ENCODE data around the genes OR4F17, MIER2 and KISS1R.

DNA sequence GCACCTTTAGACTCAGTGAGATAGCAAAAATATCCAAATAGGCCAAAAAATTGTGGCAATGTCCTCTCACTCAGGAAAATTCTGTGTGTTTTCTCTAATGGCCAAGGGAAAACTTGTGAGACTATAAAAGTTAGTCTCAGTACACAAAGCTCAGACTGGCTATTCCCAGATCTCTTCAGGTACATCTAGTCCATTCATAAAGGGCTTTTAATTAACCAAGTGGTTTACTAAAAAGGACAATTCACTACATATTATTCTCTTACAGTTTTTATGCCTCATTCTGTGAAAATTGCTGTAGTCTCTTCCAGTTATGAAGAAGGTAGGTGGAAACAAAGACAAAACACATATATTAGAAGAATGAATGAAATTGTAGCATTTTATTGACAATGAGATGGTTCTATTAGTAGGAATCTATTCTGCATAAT, at the start of gene OR4F17:
TSS of gene OR4F17 (plus strand) at position 266 of the 425 bp plus-strand sequence.
- PRO-cap = no peak
- RAMPAGE, long total RNA, 4 experiments = no peak in any of the 4 experiments

- PRO-cap = no peak
- RAMPAGE, long total RNA, 4 experiments = no peak in any of the 4 experiments
Measured at GRCh38 chr19:327789-328383, 16.7 kb downstream of the MIER2 start.

DNA sequence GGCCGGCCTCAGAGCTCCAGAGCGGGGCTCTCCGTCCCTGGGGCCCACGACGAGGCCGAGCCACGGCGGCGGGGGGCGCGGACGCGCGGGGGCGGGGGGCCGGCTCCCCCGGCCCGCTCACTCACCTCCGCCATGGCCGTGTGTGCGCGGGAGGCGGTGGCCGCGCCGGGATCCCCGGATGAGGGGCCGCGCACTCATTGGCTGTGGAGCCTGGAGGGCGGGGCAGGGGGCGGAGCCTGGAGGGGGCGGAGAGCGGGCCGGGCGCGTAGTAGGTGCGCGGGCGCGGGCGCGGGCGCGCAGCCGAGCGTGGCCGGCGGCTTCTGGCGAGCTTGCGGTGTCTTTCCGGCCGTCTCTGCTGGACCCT, at the start of gene MIER2:
TSS of gene MIER2 (minus strand) at position 148 of the 364 bp plus-strand sequence.
- PRO-cap = bidirectional peak, plus-strand start at position 239 of the sequence, minus-strand start at position 123 of the sequence
- RAMPAGE, long total RNA, 4 experiments = start-site peak on the minus strand in 3 of 4 experiments, centred at positions 156 to 160 of the sequence, 13 to 34 reads per replicate

GRCh38 chr19:610570-611736, 21.3 kb downstream of the HCN2 start:
- PRO-cap = no peak
- RAMPAGE, long total RNA, 4 experiments = no peak in any of the 4 experiments

DNA sequence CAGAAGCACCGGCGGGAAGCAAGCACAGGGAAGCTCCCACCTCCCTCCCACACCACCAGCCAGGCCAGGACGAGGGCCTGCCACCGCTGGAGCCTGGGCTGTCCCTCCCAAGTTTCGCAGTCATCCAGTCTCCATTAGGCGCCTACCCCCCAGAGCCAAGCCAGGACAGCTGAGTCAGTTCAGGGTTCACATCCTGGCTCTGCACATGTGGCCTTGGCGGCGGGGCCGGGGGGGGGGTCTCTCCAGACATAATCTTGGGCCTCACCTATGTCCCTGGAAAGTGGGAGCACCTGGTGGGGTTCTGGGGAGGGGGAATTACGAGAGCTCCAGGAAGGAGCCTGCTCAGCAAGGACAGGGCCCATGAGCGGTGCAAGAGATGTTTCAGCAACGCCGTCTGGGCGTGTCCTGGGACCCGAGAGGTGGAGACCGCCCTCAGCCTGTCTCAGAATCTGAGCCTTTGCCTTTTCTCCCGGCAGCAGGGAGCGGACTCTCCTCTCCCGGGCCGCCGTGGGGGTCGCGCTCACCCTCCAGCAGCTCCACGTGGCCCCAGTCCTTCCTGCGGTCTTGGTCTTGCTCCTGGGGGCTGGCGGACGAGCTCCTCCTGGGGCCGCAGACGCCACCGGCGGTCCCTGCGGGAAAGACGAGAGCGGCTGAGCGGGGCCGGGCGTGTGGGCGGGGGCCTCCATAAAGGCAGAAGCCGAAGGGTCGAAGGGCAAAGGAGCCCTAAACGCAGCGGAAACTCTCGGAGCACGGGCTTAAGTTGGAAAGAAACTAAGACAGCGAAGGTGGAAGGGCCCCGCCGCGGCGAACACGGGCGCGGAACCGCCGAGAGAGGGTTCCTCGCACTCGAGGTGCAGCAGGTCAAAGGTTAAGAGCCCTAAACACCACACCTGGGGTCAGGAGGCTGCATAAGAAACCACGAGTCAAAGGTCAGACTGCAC, 757 bp downstream of the POLRMT start:
- PRO-cap = no peak
- RAMPAGE, long total RNA, 4 experiments = no peak in any of the 4 experiments

DNA sequence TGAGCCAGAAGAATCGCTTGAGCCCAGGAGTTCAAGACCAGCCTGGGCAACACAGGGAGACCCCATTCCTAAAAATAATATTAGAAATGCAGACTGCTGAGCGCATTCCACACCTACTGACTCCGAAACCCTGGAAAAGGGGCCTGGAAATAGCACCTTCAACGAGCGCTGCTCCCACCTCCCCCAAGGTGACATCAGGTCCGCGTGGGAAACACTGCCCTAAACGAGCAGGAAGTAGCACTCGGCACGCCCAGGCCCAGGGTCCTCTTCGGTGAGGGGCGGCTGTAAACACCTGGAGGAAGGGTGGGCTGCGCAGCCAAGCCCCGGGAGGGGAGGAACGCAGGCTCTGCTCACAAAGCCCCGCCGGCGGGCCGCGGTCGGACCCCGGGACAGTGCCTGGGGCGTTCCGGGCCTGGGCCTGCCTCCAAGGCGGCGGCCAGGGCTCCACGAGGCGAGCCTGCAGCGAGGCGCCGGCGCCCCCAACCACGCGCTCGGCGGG, 881 bp downstream of the RNF126 start:
- PRO-cap = no peak
- RAMPAGE, long total RNA, 4 experiments = no peak in any of the 4 experiments

- PRO-cap = no peak
- RAMPAGE, long total RNA, 4 experiments = no peak in any of the 4 experiments
Measured at GRCh38 chr19:677559-678008, 1.4 kb downstream of the FSTL3 start.

- PRO-cap = no peak
- RAMPAGE, long total RNA, 4 experiments = no peak in any of the 4 experiments
Measured at GRCh38 chr19:792400-792780, 4.9 kb upstream of the PTBP1 start.

DNA sequence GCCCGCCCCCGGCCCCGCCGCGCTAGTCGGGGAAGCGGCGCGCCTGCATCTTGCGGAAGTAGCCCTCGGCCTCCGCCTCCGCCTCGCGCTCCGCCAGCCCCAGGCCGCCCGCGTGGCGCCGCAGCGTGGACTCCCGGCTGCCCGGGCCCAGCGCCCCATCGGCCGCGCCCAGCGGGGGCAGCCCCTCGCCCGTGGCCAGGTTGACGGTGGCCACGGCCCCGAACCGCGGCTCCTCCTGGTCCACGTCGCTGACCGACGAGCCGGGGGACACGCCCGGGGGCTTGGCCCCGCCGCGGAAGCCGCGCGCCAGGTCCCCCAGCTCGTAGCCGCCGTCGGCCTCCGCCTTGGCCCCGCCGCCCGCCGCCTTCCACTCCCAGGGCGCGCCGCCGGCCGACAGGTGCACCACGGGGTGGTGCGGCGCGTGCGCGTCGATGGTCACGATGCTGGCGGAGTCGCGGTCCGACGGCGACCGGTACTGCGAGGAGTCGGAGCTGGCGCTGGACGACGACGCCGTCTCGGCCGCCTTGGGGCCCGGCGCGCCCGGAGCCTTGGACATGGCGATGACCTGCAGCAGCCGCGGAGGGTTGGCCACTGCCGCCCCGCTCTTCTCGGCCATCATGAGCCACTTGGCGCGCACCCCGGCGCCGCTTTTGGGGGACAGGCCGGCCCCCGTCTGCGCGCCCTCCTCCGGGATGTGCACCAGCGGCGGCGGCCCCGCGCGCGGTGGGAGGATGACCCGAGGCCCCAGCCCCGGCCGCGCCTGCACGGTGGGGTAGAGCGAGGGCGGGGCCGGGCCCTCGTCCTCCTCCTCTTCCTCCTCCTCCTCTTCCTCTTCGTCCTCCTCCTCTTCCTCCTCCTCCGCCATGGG, 9.0 kb downstream of the PLPPR3 start:
- PRO-cap = no peak
- RAMPAGE, long total RNA, 4 experiments = no peak in any of the 4 experiments

DNA sequence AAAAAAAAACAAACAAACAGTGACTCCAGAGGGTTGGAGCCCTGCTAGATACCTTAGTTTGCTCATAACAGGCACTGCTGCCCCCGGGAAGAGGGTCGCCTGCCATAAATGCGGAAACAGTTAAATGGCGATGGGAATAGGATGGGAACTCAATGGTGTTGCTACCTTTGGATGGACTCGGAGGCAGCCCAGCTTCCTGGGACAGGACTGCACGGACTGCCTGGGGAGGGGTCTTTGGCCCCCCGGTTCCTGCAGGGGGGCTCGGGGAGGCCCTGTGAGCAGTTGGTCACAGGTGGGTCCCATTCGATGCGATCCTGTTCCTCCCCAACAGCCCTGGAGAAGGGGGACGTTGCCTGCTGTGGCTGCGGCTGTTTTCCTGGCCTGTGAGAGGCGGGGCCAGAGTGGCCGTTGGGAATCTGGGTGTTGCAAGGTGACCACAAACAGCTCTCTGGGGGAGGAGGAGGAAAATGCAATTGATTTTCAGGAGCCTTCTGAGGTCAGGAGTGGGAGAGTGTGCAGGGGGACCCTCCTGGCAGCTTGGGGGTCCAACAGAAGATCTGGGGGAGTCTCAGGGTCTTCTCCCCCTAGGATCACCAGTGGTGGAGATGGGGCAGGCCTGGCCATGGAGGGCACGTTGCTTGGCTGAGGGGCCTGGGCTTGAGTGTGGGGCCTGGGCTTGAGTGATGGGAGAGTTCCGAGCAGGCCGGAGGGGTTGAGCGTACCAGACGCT, 1.9 kb upstream of the PLPPR3 start:
- PRO-cap = no peak
- RAMPAGE, long total RNA, 4 experiments = no peak in any of the 4 experiments

DNA sequence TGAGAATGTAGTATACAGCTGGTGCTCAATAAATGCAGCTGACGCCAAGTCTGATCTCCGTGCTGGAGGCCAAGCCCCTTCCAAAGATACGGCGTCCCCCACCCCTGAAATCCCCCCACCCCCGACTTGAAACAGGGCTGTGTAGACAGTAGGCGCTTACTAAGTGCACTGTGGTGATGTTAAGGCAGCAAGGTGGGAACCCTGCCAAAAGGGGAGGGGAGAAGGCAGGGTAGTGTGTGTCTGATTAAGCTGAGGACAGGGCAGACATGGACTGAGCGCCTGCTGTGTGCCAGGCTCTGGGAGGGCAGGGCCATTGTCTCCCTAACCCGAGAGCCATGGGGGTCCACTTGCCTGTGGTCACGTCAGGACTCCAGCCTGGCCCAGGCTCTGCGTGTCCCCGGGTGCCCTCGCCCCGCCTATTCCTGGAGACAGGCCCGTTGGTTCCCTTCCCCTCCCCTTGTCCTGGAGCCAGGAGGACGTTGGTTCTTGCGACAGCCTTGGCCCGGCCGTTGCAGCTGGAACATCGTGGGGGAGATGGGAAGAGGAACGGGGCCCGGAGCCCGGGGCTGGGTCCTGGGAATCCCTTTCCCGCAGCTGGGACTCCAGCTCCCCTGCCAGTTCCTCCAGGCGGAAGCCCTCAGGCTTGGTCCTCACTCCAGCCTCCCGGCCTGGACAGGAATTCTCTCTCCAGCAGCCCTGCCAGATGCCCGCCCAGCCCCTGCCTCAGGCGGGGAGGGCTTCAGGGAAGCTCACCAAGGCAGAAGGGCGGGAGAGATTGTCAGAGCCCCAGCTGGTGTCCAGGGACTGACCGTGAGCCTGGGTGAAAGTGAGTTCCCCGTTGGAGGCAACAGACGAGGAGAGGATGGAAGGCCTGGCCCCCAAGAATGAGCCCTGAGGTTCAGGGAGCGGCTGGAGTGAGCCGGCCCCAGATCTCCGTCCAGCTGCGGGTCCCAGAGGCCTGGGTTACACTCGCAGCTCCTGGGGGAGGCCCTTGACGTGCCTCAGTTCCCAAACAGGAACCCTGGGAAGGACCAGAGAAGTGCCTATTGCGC, 1.6 kb upstream of the ELANE start:
- PRO-cap = no peak
- RAMPAGE, long total RNA, 4 experiments = start-site peak on the plus strand in 1 of 4 experiments, centred at position 527 of the sequence, 5 reads per replicate

- PRO-cap = no peak
- RAMPAGE, long total RNA, 4 experiments = start-site peak on the plus strand in 1 of 4 experiments, at chr19:863112-863117 at its widest, 22 reads per replicate
Measured at GRCh38 chr19:862849-863462, 3.5 kb downstream of the CFD start.

GRCh38 chr19:896160-896847, 3.3 kb upstream of the MED16 start:
- PRO-cap = no peak
- RAMPAGE, long total RNA, 4 experiments = no peak in any of the 4 experiments

DNA sequence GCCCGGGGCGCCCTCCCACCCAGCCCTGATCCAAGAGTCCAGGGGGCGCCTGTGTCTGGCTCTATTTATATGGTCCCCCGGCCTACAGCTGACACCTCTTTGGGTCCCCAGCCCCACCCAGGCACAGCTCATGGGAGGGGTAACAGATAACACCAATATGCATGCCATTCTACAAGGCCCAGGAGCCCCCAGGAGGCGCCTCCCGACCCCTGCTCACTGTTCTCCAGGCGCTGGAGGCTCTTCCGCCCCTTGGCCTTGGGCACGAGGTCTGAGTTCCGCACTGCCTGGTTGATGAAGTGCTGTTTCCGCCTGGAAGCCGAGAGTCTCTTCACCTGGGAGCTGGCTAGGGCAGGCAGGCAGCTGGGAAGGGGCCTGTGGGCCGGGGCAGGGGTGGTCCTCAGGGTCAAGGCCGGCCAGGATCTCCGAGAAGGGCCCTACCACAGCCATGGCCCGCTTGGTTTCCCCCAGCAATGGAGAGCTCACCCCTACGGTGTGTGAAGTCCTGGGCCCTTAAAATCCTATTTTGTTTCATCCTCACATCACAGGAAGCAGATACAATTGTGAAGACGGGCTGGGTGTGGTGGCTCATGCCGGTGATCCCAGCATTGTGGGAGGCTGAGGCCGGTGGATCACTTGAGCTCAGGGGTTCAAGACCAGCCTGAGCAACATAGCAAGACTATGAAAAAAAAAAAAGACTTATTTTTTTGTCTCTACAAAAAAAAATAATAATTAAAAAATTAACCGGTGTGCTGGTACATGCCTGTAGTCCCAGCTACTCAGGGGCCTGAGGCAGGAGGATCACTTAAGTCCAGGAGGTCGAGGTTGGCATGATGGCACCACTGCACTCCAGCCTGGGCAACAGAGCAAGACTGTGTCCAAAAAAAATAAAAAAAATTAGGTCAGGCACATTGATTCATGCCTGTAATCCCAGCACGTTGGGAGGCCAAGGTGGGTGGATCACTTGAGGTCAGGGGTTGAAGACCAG, 9.1 kb upstream of the MED16 start:
- PRO-cap = no peak
- RAMPAGE, long total RNA, 4 experiments = no peak in any of the 4 experiments

- PRO-cap = no peak
- RAMPAGE, long total RNA, 4 experiments = no peak in any of the 4 experiments
Measured at GRCh38 chr19:916946-917542, at the start of gene KISS1R. Gene KISS1R, plus strand, starts transcription at chr19:917333.

- PRO-cap = no peak
- RAMPAGE, long total RNA, 4 experiments = no peak in any of the 4 experiments
Measured at GRCh38 chr19:940508-941798, 15.1 kb downstream of the ARID3A start.

DNA sequence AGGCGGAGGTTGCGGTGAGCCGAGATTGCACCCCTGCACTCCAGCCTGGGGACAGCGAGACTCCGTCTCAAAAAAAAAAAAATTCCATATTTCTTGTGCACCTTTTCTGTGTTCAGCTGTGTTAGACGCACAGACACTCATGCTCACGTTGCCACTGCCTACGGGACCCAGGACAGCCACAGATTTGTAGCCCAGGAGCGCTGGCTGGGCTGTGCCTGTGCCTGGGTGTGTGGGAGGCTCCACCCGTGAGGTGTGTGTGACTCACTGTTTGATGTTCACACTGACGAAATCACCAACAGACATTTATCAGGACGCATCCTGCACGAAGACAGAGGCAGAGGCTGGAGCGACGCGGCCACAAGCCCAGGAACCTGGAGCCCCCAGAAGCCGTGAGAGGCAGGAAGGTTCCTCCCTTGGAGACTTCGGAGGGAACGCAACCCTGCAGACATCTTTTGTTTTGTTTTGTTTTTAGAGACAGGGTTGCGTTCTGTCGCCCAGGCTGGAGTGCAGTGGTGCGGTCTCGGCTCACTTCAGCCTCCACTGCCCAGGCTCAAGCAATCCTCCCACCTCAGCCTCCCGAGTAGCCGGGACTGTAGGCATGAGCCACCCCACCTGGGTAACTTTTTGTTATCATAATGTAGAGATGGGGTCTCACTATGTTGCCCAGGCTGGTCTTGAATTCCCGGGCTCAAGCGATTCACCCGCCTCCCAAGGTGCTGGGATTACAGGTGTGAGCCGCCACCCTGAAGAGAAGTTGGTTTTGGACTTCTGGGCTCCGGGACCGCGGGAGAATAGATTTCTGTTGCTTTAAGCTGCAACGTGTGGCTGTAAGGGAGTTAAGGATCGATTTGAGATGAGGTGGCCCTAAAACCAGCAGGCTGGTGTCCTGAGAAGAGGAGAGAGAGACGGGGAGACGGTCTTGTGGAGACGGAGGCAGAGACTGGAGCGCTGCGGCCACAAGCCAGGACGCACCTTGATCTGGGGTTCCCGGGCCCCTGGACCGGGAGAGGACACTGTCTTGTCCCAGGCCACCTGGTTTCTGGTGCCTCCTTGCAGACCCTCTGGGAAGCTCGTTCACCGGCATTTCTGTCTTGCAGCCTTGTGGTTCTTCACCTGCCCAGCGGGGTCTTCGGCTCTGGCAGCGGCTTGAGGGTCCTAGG, 24.9 kb upstream of the WDR18 start:
- PRO-cap = no peak
- RAMPAGE, long total RNA, 4 experiments = no peak in any of the 4 experiments

DNA sequence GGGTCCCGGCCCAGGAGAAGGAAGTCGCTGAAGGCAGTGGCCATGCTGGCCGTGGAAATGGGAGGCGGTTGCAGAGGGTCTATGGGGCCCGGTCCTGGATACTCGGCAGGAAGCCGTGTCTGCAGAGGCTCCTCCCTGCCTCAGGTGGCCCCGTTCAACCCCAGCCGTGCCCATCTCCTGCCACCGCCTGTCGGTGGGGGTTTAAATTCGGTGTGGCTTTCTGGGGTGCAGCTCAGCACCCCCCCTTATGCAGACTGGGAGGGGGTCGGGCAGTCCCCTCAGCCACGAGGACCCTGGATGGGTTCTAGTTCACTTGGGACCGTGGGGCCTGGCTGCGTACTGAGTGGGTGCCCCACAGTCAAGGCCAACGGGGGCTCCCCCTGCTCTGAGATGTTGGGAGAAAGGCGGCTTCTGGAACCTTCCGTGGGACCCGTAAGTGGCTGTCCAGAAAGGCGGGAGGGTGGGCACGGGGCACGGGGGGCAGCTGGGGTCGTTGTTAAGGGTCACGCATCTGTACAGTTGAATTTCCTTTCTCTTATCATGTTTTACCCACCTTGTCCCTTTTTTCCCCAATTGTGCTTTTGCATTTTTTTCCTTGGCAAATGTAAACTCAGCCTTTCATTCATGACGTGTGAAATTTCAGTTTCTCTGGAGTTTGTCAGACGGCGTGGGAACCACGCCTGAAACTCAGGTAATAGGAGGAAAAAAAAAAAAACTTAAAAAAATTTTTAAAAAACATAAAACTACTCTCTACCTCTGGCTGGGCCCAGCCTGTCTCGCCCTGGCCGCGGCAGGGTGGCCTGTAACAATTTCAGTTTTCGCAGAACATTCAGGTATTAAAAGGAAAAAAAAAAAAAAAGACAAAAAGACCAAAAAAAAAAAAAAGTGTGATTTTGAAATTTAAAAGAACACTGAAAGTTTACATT, 9.0 kb upstream of the WDR18 start:
- PRO-cap = no peak
- RAMPAGE, long total RNA, 4 experiments = no peak in any of the 4 experiments

DNA sequence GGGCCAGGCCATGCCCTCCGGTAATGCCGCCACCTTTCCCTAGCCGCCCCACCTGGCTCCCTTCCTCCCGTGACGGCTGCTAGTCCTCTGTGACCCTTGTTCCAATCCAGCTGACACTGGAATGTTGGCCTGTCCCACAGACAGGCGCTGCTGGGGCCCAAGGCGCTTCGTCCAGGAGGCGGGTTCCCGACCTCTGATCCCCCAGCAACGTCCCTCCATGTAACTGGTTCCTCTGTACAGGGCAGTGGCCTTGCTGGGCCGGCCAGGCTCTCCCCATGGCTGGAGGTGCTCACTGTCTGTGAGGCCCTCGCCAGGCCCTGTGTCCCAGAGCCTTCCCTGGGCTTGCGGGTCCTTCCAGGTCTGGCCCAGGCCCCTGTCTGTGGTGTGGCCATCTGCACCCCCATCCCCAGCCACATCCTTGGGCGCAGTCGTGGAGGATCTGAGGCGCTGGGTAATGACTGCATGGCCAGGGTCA, 6.8 kb upstream of the GRIN3B start:
- PRO-cap = no peak
- RAMPAGE, long total RNA, 4 experiments = no peak in any of the 4 experiments

DNA sequence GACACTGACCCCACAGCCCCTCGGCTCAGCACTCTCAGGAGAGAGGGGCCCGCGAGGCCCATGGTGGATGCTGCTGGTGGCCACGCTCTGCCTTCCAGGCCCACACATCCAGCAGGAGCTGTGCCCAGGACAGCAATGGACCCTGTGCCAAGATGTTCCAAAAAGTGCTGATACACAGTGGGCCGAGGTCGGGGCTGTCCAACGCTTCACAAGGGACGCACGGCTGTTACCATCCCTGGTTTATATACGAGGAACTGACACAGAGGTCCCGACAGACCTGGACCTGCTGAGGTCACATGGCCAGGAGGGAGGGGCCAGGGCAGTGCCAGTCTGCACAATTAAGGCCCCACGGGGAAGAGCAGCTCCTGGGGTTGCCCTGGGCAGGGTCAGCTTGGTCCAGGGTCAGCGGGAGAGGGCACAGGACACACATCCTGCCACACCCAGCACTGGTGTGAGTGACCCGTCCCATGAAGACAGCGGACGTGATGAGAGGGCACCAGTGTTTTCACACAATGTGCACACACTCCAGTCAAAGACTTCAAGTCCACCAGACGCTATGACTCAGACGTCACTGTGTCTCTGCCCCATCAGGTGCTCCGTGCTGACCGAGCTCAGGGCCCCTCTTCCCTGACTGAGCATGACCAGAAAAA, 4.4 kb downstream of the TMEM259 start:
- PRO-cap = no peak
- RAMPAGE, long total RNA, 4 experiments = no peak in any of the 4 experiments